AG08470 (cell line): ENCODE measurements around a stretch of chr14.

GRCh38 chr14:35356560-35356935 lies 48.0 kb downstream of the NFKBIA start:
- RRBS = no CpG with 5 or more reads among the region's 3 CpGs

GRCh38 chr14:35578020-35578499 lies 44.1 kb downstream of the INSM2 start:
- RRBS = no CpG with 5 or more reads among the region's 2 CpGs

GRCh38 chr14:35861135-35861684 lies 35.1 kb downstream of the BRMS1L start:
- RRBS = no CpG with 5 or more reads among the region's 2 CpGs

GRCh38 chr14:35909855-35910125 lies 83.7 kb downstream of the BRMS1L start:
- RRBS = no CpG with 5 or more reads among the region's 4 CpGs

DNA sequence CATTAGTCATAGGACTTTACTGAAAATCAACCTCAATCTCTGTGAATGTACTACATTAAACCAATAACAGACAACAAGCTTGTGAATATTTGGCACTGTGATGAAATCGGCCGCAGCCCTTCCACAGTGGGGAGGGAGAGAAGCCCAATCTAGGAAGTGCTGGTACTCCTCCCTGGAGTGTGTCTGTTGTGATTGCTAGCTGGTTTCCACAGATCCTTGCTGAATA lies 102.6 kb downstream of the MBIP start:
- RRBS = no CpG with 5 or more reads among the region's 2 CpGs

DNA sequence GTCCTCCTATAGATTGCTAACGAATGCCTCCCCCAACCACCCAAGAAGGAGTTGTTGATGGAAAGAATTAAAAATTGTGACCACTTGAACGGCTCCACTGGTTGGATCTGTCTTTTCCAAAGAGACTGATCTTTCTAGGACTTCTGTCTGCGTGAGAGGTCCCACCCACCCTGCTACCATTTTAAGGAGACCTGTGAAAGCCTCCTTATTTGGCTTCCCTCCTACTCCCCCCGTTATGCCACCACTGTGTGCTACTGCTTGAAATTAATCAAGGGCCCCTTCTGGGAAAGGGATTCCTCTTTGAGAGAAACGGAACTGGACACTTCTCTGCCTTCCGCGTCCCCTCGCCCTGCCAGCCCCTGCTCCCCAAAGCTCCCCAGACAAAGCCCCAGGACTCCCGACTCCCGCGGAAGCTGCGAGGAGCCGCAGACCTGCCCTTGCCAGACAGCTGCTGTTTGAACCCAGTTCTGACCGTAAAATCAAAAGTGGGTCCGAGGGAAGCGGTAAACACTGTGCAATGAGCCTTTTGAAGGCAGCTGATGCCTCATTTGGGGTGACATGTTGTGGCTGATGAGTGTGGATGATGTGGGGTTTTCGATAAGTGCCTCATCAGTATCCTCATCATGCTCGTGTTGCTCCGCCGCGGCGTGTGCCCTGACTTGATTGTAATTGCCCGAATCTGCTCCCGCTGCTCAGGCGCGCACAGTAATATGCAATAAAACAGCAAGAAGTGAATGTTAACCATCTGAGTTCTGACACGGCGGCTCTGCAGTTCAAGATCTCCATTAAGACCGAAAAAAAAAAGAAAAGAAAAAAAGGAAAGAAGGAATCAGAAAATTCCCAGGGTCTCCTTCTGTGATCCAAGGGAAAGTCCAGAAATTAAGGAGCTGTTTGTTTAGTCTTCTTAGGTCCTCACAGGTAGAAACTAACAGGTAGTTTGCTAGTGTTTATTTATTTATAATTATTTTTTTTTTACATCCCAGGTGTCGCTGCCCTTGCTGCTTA lies 48.2 kb downstream of the MBIP start:
- RRBS = no CpG with 5 or more reads among the region's 30 CpGs

- RRBS = no CpG with 5 or more reads among the region's 5 CpGs
These were observed 14.6 kb downstream of the MBIP start for GRCh38 chr14:36305771-36306339.

DNA sequence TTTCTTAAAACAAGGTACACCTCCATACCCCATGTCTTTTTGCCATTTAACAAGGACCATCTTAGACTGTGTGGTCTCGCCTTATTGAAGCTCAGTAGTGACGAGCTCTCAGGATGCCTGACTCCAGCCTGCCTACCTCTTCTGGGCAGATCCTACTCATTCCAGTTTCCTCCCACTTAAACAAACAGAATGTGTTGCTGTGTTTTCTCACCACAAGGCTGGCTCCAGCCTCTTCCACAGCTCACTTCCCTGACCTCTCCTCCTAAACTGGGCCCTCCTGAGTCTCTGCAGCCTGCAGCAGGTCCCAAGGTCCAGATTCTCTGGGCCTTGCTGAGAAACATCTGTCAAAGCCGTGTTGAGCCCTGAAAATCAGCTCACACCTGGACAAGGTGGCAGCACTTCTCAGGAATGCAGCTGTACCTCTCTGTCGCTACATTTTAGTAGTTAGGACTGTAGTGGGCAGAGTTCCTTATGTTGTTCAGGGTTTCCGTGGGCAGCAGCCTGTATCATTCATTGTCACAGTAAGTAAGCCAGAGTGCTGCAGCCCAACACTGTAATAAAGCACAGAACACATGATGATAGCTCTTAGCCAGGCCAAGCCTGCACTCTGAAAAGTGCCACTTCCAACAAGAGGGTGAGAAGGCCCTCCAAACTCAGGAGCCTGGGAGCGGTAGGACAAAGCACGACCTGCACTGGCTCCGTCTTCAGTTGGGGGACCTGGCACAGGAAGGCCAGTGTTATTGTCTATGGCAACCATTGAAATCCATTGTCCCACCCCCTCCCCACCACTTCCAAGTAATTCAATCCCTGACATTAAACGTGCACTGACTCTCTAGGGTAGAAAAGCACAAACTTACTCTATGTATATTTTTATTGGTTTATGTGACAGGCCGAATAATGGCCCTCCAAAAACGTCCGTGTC lies 68.5 kb downstream of the NKX2-1 start:
- RRBS = no CpG with 5 or more reads among the region's 12 CpGs

GRCh38 chr14:36656609-36657135 lies 5.0 kb upstream of the PAX9 start:
- RRBS = no CpG with 5 or more reads among the region's 20 CpGs

DNA sequence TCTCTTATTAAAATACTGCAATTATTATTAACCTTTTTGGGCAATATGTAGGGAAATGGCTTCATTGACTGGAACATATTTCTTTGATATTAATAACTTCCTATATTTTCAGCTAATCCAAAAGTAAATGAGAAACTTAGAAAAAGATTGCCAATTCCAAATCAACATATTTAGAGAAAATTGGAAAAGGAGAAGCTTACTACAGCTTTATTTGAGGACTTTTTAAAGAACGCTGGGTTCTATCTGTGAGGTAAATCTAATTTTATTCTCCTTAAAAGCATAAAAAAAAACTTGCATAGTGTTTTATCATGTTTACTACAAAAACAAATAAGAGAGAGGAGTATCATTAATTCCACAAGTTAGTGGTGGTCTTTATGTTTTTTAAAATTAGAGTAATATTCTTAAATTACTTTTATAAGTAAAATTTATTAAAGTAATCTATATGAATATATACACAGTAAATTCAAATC lies 49.3 kb downstream of the MIPOL1 start:
- RRBS = no CpG with 5 or more reads among the region's 1 CpG

DNA sequence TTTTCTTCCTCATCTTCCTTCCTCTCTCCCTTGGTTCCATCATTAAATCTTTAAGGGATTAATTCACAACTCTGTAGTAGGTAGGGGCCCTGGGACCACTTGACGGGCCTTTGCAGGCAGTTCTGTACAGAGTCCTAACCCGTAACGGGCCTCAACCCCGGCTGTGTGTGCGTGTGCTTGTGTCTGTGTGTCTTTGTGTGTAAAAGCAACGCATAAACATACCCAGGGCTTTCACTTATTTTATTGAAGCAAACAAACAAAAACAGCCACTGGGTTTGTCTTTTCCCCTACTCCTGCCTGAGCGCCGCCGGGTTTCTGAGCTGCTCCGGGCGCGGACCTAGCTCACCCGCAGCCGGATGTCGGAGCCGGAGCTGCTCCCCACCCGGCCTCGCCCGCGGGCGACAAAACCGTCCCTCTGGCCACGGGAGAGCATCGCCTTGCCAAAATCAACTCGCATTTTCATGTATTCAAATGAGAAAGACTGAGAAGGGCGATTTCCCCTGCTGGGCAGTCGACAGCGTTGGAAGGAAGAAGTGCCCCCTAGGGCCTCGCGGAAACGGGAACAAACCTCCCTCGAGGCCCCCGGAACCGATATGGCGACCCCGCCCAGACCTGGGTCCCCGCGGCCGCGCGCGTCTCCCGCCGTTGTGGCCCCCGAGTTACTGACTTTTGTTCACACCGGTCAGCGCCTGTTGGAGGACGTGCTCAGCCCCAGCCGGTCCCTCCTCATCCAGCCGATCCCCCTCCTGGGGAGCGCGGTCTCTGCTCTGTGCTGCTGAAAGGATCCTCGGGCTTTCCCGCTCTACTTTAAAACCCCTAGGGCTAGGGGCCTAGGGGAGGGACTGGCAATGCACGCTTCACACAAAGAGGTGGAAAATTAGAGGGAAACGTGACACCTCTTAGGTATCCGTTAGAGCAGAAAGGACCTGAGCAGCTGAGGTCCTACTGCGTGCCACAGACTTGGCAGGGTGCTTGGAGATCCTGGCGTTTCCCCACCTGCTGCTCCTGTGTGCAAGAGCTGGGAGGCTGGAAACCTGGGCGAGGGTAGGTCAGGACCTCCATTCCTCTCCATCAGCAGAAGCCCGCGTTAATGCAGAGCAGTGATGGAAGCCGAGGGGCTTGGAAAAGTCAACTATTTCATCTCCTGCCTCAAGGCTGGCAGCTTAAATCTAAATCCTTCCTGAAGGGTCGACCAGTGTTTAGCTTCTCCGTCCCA lies 4.2 kb downstream of the TTC6 start:
- RRBS = 10% methylated on average over 8 of the region's 65 CpGs

- RRBS = no CpG with 5 or more reads among the region's 7 CpGs
These were observed 165.5 kb upstream of the SSTR1 start for GRCh38 chr14:38042138-38042638.

- RRBS = no CpG with 5 or more reads among the region's 10 CpGs
These were observed 16.9 kb upstream of the SSTR1 start for GRCh38 chr14:38190726-38191193.

GRCh38 chr14:38194591-38195079 lies 13.1 kb upstream of the SSTR1 start:
- RRBS = no CpG with 5 or more reads among the region's 6 CpGs

DNA sequence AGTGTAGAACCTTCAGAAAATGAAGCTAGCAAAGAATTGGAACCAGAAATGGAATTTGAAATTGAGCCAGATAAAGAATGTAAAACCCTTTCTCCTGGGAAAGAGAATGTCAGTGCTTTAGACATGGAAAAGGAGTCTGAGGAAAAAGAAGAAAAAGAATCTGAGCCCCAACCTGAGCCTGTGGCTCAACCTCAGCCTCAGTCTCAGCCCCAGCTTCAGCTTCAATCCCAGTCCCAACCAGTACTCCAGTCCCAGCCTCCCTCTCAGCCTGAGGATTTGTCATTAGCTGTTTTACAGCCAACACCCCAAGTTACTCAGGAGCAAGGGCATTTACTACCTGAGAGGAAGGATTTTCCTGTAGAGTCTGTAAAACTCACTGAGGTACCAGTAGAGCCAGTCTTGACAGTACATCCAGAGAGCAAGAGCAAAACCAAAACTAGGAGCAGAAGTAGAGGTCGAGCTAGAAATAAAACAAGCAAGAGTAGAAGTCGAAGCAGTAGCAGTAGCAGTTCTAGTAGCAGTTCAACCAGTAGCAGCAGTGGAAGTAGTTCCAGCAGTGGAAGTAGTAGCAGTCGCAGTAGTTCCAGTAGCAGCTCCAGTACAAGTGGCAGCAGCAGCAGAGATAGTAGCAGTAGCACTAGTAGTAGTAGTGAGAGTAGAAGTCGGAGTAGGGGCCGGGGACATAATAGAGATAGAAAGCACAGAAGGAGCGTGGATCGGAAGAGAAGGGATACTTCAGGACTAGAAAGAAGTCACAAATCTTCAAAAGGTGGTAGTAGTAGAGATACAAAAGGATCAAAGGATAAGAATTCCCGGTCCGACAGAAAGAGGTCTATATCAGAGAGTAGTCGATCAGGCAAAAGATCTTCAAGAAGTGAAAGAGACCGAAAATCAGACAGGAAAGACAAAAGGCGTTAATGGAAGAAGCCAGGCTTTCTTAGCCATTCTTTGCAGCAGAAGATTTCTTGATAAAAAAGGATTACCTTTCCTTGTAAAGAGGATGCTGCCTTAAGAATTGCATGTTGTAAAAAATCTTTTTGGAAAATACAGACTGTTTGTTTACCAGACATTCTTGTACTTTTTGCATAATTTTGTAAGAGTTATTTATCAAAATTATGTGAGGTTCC lies 6.3 kb downstream of the PNN start:
- RRBS = no CpG with 5 or more reads among the region's 12 CpGs

- RRBS = no CpG with 5 or more reads among the region's 4 CpGs
These were observed 85.3 kb downstream of the FBXO33 start for GRCh38 chr14:39346946-39347352.

DNA sequence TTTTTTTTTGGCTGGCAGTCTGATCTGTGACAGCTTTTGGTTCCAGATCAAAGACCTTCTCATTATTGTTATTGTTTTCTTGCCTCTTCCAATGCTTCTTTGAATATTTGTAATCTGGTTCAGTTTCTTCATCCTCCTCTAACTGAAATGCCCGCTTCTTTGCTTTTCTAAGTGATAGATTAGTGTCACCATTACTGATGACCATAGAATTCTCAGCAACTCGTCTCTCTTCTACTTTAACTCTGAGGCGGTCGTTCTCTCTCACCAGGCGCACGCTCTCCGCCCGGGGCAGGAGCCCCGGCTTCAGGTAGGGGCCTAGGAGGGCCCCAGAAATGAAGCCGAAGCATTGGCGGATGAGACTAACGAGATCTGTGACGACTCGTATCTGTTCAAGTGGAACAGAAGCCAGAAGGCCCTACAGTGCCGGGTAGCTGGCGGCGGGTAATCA lies 45.6 kb downstream of the FBXO33 start:
- RRBS = no CpG with 5 or more reads among the region's 17 CpGs

- RRBS = no CpG with 5 or more reads among the region's 3 CpGs
These were observed 23.5 kb downstream of the FBXO33 start for GRCh38 chr14:39408629-39409222.